Measurements from ENCODE around the gene RTP2.

- PRO-cap: no peak
CAGE:
- cytosol, long polyA plus RNA: no peak
- long polyA plus RNA: no peak
- nucleus, long polyA plus RNA: no peak
Measured at GRCh38 chr3:186976883-186977911, 46.9 kb downstream of the ST6GAL1 start.

DNA sequence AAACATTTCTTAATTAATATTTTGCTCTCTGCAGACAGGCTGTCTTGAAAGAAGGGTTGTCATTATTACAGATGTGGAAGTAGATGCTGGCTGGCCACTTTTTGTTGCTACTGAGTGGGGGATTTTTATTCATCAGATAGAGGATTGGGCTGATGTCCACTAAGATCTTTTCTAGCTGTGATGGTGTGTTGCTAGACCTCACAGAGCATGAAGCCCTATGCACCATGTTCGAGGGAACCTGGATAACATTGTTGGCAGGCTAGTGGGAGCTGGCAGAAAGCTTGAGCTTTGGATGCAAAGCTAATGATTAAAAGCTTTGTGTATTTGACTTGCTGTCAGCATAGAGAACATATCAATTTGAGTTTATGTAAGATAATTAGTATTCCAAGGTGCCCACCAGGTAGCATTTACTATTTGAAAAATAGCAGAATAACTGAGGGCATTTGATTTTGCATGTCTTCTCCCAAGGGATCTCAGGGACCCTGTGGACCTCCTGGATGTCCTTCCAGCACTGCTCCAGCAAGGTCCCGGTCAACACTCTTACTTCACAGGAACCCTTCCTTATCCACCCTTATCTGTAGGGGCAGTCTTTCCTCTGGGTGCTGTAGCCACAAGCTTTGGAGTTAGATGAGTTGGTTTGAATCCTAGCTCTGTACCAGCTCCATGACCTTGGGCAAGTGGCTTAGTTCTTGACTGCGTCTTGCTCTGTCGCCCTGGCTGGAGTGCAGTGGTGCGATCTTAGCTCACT, 59.2 kb downstream of the ST6GAL1 start:
- PRO-cap: no peak
CAGE:
- cytosol, long polyA plus RNA: no peak
- long polyA plus RNA: no peak
- nucleus, long polyA plus RNA: no peak

- PRO-cap: no peak
CAGE:
- cytosol, long polyA plus RNA: no peak
- long polyA plus RNA: no peak
- nucleus, long polyA plus RNA: no peak
Measured at GRCh38 chr3:187017320-187018335, 87.3 kb downstream of the ST6GAL1 start.

DNA sequence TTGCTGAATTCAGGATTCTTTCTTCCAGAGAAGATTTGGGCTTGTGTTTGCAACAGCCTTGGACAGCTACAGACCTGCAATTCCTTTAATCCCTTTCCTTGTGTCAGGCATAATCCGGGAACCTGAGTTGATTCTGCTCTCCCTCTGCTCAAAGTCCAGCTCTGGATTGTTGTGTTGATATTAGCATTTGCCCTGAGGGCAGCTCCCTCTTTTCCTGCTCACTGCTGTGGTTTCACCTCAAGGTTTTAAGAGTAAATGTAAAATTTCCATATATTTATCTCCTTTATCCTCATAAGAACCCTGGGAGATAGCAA, 23.3 kb upstream of the RTP1 start:
- PRO-cap: no peak
CAGE:
- cytosol, long polyA plus RNA: no peak
- long polyA plus RNA: no peak
- nucleus, long polyA plus RNA: no peak

DNA sequence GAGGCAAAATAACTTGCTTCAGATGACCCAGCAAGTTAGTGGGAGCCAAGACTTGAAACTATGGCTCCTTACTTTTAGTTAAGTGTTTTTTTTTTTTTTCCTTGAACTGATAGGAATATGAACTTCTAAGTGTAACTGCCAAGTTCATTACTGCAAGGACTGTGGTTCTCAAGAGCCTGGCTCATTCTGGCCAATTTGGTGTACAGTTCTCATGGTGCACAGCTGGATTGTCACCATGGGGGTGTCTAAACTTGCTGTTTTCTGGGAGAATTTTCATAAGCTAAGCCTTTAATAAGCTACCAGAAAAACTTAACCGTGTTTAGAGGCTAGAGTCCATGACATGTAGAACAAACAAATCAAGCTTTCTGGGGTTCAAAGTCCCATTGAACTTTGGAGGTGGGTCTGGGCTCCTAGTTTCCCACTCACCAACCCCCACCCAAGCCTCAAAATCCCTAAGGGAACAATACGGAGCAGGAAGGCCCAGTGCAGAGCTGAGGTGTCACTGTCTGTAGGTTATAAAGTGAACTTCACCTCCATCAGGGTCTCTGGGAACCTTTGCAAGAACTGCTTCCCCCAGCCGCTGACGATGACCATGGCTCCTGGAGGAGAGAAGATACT, 25.4 kb downstream of the RTP1 start:
- PRO-cap: no peak
CAGE:
- cytosol, long polyA plus RNA: no peak
- long polyA plus RNA: no peak
- nucleus, long polyA plus RNA: no peak

DNA sequence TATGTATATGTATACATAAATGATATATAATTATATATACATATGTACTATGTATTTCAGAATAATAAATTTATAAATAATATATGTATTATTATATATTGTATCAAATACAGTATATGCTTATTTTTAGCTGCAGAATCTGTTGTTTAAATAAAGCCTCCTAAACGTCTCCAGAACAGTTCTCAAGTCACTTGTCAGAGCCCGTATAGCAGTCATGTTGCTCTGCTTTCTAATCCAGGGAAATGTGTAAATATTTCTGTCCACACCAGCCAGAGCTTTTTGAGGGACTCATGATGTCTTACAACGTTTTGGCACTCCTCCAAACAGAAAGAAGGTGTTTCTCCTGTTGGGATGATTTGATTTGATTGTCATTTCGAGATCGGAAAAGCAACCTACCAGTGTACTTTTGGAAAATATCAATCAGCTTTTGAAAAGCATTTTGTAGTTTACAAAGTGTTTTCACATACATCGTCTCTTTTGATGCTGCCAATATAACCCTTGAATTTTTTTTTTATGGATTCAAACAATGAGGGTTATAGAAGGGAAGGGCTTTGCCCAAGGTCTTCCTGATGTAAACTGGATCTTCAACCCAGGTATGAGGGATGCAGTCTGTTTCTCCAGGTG, 1.5 kb downstream of the RTP4 start:
- PRO-cap: no peak
CAGE:
- cytosol, long polyA plus RNA: no peak
- long polyA plus RNA: no peak
- nucleus, long polyA plus RNA: no peak

DNA sequence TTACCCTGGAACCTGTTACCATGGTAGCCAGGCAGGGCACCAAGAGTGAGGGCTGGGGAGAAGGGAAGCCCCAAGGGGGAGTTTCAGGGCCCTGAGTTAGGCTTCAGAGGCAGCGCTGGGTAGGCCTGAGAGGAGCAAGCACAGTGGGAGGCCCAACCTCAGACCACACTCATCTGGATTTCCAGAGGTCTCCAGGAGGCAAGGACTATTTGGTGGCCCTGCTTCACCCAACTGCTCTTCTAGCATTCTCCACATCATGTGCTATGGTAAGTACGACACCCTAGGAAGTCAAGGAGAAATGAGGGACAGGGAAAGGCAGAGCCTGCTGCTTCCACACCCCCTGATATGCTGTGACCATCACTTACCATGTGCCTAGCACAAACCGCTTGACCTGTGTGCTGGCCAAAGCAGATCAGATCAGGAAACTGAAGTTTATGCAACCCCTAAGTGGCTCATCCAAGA, at the start of gene RTP2:
Gene RTP2 (minus strand): TSS at position 284 of the 462 bp plus-strand sequence.
- PRO-cap: no peak
CAGE:
- cytosol, long polyA plus RNA: no peak
- long polyA plus RNA: no peak
- nucleus, long polyA plus RNA: no peak

- PRO-cap: no peak
CAGE:
- cytosol, long polyA plus RNA: no peak
- long polyA plus RNA: no peak
- nucleus, long polyA plus RNA: no peak
Measured at GRCh38 chr3:187735883-187736355, 9.3 kb downstream of the BCL6 start.

GRCh38 chr3:187736356-187737150, 8.7 kb downstream of the BCL6 start:
- PRO-cap: no peak
CAGE:
- cytosol, long polyA plus RNA: no peak
- long polyA plus RNA: no peak
- nucleus, long polyA plus RNA: no peak

DNA sequence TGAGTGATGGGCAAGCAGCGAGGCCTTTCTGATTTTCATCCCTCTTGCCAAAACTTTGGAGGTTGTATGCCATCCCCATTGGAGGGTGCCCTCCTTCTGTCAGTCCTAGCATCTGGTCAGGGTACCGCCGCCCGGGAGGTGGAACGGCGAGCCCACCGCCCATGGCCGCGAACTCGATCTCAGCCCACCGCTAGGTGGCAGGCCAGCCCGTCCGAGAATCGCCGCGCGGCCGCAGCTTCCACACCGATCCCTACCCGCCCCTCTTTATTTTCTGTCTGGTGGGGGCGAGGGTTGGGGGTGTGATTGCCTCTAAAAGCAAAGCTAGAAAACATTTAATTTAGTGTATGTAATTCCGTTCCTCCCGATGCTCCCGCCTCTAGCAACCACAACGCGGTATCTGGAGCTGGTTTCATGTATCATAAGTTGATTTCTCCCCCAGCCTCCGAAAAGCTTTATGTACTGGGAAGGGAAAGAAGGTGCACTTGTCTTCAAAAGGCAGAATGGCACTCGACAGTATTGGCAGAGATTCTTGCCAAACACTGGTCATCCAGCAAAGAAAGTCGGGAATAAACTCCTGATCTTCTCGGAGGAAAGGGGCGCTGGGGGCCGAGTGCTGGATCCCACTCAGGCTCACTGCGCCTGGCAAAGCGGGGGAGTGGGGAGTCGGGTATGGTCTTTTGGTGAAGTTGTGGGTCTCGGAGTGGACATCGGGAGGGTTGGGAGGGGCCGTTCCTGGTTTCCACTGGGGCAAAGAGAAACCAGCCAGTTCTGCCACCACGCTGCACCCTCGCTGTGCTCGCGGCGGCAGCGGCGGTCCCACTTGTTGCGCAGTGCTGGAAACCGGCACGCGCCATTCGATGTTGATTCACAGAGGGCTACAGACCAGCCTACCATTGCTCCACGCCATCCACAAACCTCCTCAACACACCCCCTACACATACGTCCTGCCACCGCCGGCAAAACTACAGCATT, 4.1 kb downstream of the BCL6 start:
- PRO-cap: no peak
CAGE:
- cytosol, long polyA plus RNA: no peak
- long polyA plus RNA: no peak
- nucleus, long polyA plus RNA: no peak

GRCh38 chr3:187979481-187979993, 174.4 kb upstream of the LPP start:
- PRO-cap: no peak
CAGE:
- cytosol, long polyA plus RNA: no peak
- long polyA plus RNA: no peak
- nucleus, long polyA plus RNA: no peak

DNA sequence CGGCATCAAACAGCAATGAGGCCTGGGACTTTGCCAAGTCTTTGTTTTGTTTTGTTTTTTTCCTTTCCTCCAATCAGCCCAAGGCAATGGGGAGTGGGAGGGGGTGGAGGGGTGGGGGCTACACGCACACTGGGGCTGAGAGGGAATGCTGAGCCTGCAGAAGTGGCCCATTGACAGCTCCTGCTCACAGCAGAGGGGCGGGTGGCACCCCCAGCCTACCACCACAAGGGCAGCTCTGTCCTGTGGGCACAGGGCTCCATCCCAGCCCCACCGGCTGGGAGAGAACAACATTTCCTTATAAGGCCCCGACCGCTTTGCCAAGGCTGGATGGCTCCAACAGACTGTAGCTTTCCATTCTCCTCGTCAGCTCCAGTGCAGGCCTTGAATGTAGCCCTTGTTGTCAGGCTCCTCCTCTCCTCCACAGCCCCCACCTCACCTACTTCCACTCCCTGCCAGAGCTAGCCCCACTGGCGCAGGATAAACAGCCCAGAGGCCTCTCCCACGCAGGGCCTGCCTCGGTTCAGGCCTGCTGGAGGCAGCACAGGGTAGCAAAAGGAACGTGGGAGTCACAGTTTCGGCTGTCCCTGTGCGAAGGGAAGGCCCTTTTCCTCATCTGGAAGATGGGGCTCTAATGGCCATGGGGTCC, 101.8 kb upstream of the LPP start:
- PRO-cap: no peak
CAGE:
- cytosol, long polyA plus RNA: no peak
- long polyA plus RNA: no peak
- nucleus, long polyA plus RNA: no peak

GRCh38 chr3:188153352-188153518, 722 bp upstream of the LPP start:
- PRO-cap: no peak
CAGE:
- cytosol, long polyA plus RNA: no peak
- long polyA plus RNA: no peak
- nucleus, long polyA plus RNA: no peak

GRCh38 chr3:188172057-188172535, 18.1 kb downstream of the LPP start:
- PRO-cap: no peak
CAGE:
- cytosol, long polyA plus RNA: no peak
- long polyA plus RNA: no peak
- nucleus, long polyA plus RNA: no peak

DNA sequence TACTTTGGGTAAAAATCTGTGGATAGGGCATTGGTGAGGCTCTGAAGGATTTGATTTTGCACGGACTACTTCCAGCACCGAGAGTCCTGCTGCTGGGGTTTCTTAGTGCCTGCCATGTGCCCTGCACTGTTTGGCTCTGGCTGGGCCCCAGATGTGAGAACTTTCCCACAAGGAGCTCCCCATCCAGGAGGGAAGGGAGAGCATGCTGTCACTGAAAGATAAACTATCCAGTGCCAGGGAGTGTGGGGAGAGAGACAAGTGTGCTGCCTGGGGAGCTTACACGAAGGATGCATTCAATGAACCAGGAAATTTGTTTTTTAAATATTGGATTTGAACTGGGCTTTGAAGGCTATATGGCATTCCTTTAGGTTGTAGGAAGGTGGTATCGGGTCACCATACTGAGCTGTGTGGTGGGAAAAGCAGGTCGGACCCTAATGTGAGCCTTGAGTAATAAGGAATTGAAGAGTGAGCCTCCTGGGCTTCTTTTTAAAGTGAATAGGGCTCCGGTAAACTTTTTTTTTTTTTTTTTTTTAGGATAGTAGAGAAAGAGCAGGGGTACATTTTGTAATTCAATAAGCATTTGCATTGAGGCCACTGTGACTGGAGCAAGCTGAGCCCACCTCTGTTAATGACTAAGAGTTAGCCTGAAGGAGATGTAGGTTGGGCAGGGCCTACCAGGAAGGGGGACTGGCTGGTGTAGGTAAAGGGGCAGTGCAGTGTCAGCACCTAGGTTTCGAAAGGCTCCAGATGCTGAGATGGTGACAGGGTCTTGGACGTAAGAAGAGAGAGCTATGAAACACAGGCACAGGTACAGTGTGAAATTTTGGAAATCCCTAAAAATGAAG, 30.4 kb downstream of the LPP start:
- PRO-cap: no peak
CAGE:
- cytosol, long polyA plus RNA: no peak
- long polyA plus RNA: no peak
- nucleus, long polyA plus RNA: no peak

DNA sequence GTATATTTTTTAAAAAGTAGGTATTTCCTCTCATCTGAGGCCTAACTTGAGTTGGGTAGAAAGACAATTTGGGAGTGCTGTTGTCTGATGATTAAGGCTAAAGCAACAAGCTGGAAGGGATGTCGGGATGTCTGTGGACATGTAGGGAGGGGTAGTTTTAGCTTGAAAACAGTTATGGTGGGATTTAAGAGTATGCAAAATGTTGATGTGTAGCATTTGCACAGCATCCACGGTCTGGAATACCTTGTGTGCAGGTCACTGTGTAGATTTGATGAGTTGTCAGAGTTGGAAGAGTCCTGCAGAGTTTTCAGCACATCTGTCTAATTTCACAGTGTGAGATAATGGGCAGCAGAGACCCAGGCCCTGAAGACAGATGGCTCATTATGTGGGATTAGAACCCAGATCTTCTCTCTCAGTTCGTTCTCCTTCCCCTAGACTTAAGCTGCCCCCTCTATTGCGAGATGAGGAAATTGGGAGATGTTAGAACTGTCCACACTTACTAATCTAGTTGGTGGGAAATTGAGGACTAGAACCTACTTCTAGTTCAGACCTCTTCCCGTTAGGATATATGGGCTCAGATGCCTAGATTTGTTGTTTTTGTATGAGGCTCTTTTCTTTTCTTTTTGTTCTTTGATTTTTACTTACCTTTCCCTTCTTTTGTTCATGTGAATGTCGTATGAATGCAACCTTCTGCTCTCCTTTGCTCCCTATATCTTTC, 59.2 kb downstream of the LPP start:
- PRO-cap: no peak
CAGE:
- cytosol, long polyA plus RNA: no peak
- long polyA plus RNA: no peak
- nucleus, long polyA plus RNA: no peak

- PRO-cap: no peak
CAGE:
- cytosol, long polyA plus RNA: no peak
- long polyA plus RNA: no peak
- nucleus, long polyA plus RNA: no peak
Measured at GRCh38 chr3:188265241-188265843, 111.4 kb downstream of the LPP start.

DNA sequence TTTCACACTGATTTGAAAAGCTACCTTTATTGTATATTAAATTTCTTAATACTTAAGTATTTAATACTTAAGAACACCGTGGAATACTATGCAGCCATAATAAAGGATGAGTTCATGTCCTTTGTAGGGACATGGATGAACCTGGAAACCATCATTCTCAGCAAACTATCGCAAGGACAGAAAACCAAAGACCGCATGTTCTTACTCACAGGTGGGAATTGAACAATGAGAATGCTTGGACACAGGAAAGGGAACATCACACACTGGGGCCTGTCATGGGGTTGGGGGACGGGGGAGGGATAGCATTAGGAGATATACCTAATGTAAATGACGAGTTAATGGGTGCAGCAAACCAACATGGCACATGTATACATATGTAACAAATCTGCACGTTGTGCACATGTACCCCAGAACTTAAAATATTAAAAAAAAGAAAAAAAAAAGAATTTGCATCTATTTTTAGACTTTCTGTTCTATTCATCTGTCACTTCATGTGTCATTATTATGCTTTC, 158.8 kb downstream of the LPP start:
- PRO-cap: no peak
CAGE:
- cytosol, long polyA plus RNA: no peak
- long polyA plus RNA: no peak
- nucleus, long polyA plus RNA: no peak

DNA sequence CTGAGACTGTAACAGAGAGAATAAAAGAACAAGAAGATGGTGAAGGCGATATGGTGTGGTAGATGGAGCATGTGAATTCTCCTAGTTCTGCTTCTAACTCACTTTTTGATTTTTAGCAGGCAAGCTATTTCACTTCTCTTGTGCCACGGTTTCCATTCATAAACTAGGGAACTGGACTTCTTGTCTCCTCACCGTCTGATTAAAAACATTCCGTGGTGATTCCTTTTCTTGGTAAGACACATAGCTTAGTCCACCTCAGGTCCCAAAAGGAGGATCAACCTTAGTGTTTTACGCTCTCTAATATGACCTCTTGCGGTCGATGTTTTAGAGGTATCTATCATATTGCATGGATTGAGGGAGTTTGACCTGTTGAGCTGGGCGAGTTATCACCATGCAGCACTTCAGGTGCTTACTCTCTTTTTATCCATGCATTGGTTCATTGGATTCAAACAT, 394.2 kb downstream of the LPP start:
- PRO-cap: no peak
CAGE:
- cytosol, long polyA plus RNA: no peak
- long polyA plus RNA: no peak
- nucleus, long polyA plus RNA: no peak

GRCh38 chr3:188581685-188582039, 427.7 kb downstream of the LPP start:
- PRO-cap: no peak
CAGE:
- cytosol, long polyA plus RNA: no peak
- long polyA plus RNA: no peak
- nucleus, long polyA plus RNA: no peak